Fibroblast of the aortic adventitia (primary cell): ENCODE measurements around a stretch of chr20.

DNA sequence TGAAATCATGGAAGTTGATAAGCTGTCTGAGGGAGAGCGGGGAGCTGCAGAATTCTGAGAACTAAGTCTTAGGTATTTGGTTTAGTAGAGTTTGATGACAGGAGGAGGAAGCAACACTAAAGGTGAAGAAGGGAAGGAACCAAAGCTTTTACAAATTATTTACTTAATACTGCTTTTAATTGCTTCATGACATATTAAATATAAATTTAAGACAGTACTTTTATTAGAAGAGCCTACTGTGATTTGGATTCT lies 15.3 kb downstream of the NDUFAF5 start:
- CAGE, long polyA plus RNA: no peak

GRCh38 chr20:14219985-14220841 lies 117.2 kb downstream of the FLRT3 start:
- CAGE, long polyA plus RNA: no peak

DNA sequence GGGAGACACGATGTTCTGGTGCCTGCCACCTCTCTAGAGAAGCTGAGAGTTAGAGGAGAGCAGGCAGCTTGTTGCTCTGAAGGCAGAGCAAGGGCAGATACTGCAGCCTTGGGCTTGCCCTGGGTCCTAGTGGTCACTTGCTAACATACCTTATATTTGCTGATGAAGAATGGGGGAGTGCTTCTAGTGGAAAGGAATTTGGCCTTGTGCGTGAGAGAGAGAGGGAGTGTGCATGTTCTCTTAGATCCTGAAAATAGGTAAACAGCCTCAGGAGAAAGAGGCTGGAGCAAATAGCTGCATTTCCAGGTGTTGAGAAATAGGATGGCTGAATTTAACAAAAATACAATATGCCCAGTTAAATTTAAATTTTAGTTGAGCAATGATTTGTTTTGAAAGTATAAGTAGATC lies 724.5 kb upstream of the FLRT3 start:
- CAGE, long polyA plus RNA: no peak

- CAGE, long polyA plus RNA: no peak
These were observed 636.0 kb downstream of the KIF16B start for GRCh38 chr20:15937268-15937663.

- CAGE, long polyA plus RNA: no peak
These were observed 586.5 kb downstream of the KIF16B start for GRCh38 chr20:15986730-15987193.

GRCh38 chr20:16463029-16463635 lies 110.1 kb downstream of the KIF16B start:
- CAGE, long polyA plus RNA: no peak

DNA sequence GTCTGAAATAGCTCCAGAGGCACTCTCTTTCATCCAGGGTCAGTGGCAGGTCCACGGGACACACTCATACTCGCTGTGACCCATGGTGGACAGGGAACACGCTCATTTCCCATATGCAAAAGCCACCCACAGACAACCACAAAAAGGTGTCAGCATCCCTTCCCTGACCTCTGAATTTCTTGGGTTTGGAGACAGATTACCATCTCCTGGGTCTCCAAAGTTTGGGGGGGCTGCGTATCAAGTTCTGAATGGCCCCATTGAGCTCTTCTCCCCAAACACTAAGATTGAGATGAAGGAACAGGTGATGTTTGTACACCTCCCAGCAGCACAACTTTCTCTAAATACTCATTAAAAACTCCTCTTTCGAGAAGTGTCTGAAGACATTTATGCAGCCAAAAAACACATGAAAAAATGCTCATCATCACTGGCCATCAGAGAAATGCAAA lies 73.4 kb upstream of the PCSK2 start:
- CAGE, long polyA plus RNA: no peak

- CAGE, long polyA plus RNA: no peak
These were observed 2.2 kb downstream of the DSTN start for GRCh38 chr20:17571888-17572651.

GRCh38 chr20:17658416-17659307 lies 23.4 kb downstream of the RRBP1 start:
- CAGE, long polyA plus RNA: no peak

DNA sequence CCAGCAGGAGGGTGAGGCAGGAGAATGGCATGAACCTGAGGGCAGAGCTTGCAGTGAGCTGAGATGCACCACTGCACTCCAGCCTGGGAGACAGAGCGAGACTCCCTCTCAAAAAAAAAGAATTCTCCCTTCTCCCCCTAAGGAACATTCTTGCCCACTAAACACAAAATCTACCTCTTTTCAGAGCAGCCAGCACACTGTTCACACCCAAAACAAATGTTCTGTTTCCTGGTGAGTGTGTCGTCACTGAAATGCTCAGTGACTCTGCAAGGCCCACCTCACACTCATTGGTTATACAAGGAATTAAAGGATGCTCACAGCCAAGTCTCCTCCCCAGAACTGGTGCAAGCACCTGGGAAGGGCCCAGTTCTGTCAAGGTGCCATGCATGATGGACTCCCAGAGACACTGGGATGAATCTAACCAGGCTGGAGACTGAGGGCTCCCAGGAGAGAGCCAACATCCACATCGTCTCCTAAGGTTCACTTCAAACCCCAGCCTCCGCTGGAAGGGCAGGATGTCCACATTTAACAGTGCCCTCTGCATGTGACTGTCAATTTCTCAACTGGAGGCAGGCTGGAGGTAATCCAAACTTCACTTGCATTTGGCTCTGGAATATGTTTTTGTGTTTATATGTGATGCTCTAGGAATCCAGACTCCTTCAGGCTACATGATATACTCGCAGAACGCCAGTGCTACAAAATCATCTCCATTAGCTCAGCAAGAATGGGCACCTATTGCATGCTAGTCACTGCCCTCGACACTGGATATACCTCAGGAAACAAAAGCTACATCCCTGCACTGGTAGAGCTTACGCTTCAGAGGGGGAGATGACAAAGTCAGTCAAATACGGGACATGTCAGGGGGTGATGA lies 7.2 kb downstream of the RRBP1 start:
- CAGE, long polyA plus RNA: no peak

DNA sequence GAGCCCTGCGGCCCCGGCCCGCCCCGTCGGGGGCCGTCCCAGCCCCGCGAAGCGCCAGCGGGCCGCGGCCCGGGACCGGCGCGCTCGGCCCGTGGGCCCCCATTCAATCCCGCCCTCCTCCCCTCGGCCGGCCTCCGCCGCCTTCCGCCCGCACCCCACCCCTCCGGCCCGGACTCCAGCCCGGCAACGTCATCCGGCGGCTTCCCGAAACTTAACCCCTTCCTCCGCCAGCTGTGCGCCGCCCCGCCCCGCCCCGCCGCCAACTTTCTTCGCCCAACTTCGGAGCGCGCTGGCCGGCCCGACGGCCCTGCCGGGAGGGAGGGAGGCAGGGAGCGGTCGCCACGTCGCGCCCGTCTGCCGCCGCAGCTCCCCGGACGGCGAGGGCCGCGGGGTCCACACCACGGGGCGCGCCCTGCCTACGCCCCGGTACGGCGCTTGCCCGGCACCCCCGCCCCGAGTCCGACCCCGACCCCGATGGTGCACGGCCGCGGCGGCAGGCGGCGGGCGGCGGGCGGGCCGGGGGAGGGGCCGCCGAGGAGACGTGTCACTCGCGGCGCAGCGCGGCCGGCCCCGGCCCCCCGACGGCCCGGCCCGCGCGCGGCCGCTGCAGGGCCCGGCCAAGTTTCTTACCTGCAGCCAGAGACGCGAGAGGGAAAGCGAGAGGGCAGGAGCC lies 508 bp downstream of the RRBP1 start:
- CAGE, long polyA plus RNA: no peak

- CAGE, long polyA plus RNA: no peak
These were observed 125.5 kb downstream of the BANF2 start for GRCh38 chr20:17825223-17825760.

DNA sequence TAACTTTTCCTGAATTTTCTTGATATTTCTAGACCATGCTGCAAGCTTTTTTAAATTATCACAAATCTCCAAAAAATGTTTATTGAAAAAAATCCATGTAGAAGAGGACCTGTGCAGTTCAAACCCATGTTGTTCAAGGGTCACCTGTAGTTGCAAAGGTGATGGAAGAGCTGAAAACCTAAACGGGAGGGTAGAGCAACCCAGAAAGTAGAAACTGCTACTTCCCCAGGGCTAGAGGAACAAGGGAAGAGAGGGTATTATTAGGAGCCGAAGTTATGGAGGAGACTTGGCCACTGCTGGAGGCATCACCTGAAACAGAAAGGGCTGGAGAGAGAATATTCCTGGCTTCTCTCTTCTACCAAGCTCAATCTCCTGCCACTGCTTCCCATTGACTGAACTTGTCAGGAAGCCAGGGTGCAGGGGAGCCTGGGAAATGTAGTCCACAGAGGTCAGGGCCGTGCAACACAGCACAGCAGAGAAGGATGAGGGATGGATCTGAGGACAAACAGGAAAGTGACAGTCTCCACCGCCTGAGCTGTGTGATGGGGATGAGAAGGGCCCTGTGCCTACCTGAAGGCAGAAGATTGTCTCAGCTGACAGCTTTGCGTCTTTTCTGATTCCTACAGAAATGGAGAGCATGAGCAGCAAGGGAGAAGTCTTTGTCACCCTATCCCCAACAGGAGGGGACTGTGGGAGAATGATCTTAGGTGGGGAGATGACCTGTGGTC lies 114.4 kb downstream of the SNX5 start:
- CAGE, long polyA plus RNA: no peak

- CAGE, long polyA plus RNA: no peak
These were observed 92.7 kb downstream of the SNX5 start for GRCh38 chr20:17875734-17876525.

GRCh38 chr20:17943318-17943964 lies 25.2 kb downstream of the SNX5 start:
- CAGE, long polyA plus RNA: no peak

DNA sequence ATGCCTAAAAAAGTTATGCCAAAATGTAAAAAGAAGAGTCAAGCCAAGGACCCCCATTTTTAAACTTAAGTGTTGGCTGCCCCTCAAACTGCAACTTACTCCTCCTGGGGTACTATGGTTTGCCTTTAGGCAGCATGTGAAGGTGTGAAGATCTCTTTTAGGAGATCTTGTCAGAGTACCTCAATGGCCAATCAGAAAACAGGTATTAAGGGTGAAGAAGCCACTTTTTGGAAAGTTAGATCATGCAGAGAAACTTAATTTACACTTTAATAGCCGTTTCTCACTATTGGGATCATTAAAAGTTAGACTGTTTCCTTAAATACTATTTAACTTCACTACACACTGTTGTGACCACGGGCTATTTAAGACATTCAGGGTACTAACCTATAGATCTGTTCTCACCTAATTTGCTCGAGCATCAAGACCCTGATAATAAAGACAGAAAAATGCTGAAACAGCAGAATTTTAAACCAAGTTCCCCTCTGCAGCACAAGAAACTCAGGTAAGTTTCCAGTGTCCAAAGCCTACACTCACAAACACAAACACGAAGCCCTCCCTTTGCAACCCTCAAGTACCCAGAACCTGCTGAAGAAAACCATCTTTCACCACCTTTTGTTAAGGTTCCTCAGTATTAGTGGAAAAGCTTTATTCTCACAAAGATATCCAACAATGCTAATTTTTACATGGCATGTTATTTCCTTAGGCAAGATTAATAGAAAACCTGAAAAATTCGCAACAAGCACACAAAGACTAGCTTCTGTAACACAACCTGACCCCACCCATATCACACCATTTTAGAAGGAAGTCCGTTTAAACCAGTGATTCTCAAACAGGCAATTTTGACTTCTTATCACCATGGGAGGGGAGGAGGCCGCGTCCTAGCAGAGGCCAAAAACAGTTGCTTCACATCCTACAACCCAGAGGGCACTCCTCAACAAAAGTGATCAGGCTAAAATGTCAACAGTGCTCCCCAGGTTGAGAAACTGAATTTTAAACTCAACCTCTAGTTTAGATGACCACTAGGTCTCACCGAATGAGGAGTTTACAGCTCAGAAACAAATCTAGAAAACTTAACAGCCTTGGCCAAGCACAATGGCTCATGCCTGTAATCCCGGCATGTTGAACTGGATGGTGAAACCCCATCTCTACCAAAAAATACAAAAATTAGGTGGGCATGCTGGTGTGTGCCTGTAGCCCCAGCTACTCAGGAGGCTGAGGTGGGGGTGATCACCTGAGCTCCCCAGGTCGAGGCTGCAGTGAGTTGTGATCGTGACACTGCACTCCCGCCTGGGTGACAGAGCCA lies 3.8 kb downstream of the SNX5 start:
- CAGE, long polyA plus RNA: no peak

- CAGE, long polyA plus RNA: no peak
These were observed 25.9 kb downstream of the OVOL2 start for GRCh38 chr20:18031775-18032300.

DNA sequence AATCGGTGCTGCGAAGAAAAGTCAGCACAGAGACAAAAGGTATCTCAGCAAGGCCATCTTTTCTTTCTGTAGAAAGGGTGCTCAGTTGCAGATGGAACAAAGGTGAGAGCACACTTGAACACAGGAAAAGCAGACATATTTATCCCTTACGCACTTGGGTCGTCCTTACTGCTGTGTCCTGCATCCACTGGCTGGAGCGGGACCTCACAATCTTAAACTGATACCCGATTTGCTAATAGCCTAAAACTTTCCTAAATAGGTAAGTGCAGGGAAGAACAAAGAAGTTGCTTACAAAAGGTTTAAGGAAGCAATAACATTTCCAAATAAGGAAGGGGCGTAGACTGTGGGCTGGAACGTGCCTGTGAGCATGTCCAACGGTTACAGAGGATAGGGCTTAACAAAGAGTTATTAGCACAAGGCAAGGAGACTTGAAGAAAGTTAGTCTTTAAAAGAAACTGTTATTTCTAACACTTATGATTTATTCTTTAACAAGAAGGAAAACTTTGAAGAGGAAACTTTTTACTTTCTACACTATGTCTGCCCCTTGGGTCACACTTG lies 28.5 kb downstream of the KAT14 start:
- CAGE, long polyA plus RNA: no peak

DNA sequence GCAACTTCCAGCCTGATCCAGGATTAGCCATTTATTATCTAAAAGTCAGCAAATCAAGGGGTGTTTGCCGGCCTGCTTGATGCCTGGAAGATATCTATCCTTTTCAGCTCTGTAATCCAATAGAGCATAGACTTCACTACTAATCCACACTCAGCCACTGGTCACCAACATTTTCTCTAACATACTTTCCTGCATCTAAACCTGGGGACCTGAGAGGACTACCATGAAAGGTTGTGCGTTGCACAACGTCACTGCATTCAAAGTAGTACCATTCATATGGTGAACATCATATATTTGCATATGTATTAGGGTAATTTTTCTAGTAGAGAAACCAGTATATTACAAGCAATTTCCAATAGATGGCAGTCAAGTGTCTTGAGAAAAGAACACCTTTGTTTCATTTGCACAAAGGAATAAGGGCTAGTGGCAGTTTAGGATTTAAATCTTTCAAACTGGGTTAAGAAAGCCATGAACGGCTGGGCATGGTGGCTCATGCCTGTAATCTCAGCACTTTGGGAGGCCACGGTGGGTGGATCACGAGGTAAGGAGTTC lies 53.7 kb downstream of the DZANK1 start:
- CAGE, long polyA plus RNA: no peak

- CAGE, long polyA plus RNA: no peak
These were observed 1.0 kb downstream of the RBBP9 start for GRCh38 chr20:18495875-18496519.